Renal cortical epithelial cell (primary cell): ENCODE measurements around the genes STX12 and DNAJC8.

DNA sequence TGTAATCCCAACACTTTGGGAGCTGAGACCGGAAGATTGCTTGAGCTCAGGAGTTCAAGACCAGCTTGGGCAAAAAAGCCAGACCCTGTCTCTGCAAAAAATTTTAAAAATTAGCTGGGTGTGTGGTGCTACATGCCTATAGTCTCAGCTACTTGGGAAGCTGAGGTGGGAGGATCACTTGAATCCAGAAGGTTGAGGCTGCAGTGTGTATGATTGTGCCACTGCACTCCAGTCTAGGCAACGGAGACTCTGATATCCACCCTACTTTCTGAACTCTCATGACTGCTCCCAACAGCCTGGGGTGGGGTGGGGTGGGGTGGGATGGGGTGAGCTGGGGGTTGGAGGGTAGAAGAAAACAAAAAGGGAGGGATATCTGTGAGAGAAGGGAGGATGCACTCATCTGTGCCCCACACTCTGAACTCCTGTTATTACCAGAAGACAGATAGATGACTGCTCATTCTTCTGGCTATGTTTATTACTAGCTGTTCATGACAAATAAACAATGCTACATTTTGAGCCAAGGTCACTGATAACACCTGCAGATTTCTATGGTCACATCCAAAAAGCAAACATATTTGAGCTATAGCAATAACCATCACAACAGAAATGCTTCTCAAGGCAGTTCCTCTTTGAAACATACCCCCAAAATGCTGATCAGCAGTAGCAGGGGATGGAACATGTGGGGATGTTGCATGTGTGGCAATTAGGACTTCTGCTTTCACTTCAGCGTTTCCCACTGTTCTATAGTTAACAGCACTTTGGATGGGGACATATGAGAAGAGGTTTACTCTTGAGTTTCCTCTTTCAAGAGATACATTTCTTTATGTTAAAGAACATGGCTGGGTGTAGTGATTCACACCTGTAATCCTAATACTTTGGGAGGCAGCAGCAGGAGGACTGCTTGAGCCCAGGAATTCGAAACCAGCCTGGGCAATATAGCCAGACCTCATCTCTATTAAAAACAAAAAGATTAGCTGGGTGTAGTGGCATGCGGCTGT lies 43.2 kb downstream of the GPR3 start:
- RRBS, result no CpG with 5 or more reads among the region's 5 CpGs

DNA sequence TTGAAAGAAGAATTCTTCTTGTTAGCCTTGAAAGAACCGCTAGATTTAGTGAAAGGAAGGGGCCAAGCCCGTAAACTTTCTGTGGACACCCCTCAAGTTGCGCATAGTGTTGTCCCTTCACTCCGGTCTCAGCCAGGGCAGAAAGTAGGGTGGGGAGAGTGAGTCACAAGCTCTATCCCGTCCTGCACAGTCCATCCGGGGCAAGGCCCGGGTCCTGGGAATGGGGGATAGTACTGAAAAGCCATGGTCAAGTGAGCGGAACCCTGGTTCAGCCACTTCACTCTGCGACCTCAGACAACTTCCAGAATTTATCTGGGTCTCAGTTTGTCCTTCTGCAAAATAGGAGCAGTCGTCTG lies 461 bp upstream of the WASF2 start:
- RRBS, result 2% methylated on average over 3 of the region's 10 CpGs

DNA sequence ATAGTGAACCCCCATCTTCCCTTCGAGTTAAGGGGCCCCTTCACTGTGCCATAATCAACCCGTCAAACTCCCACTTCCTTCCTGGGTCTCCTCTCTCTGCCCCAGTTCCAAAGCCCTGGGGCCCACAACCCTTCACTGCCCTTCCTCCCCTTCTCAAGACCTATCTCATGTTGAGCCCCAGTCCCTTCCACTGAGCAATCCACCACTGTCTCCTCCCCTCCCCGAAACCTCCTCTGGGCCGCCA lies 42.1 kb upstream of the WASF2 start:
- RRBS, result no CpG with 5 or more reads among the region's 4 CpGs

- RRBS, result no CpG with 5 or more reads among the region's 15 CpGs
These were observed 45.6 kb upstream of the WASF2 start for GRCh38 chr1:27535183-27536432.

GRCh38 chr1:27544641-27545185 lies 54.7 kb upstream of the WASF2 start:
- RRBS, result no CpG with 5 or more reads among the region's 9 CpGs

DNA sequence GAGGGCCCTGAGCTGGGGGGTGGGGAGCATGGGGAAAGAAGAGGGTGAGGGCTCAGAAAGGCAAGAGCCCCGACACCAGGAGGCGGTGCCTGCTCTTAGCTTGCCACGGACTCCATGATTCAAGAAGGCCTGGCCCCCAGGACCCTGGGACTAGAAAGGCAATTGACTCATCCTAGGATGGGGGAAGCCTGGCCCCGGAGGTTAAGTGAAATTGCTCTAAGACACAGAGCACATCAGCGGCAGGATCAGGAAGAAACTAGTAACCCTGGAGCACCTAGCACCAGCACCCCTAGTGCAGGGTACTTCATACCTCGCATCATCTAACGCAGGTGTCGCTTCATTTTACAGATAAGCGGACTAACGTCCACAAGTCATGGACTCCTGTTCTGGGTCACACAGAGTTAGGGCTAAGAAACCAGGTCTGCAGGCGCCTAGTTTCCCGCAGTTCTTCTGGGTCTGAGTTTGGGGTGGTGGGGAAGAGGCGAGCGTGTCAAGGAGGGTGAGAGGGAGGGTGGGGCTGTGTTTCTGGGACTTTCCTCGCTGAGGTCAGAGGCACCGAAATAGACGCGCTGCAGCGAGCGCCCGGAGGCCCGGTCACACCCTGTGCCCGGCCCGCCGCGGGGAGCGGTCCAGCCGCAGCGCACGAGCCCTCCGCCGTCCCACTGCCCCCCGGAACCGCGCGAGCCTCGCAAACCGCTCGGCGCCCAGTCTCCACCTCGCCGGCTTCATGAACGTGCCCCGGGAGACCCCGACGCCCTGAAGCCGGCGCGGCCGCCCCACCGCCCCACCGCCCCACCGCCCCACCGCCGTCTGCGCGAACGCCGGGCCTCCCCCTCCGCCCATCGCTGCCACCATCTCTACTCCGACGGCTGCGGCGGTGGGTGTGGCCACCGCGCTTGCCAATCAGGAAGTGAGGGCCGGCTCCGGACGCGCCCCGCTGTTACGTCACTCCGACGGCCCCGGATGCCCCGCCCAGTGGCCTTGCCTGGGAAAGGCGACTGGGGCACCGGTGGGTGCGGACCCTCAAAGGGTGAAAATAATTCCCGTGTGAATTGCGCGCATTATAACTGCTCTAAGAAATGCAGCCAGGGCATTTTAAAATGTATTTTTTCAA lies 12.4 kb downstream of the IFI6 start:
- RRBS, result 1% methylated on average over 40 of the region's 83 CpGs

DNA sequence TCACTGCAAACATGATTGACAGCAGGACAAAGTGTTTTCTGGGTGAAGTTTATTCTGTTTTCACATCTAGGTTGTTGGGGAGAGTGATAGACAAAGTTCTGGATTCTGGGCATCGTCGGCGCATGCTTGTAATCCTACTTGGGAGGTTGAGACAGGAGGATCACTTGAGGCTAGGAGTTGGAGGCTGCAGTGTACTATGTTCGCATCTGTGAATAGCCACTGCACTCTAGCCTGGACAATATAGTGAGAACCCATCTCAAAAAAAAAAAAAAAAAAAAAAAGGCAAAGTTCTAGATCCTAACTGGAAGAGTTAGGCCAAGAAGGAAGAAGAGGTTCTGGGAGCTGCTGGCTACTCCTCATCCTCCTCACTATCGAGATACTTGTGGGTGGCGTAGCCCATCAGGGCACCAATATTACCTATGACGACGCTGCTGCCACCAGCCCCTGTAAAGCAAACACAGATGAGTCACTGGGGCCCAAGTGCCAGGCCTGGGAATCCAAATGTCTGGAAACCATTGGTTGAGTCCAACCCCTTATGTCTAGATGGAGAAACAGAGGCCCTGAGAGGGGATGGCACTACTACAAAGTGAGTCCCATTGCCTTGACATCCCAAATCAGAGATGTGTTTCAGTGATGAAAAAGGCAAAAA lies 5.8 kb downstream of the IFI6 start:
- RRBS, result no CpG with 5 or more reads among the region's 8 CpGs

DNA sequence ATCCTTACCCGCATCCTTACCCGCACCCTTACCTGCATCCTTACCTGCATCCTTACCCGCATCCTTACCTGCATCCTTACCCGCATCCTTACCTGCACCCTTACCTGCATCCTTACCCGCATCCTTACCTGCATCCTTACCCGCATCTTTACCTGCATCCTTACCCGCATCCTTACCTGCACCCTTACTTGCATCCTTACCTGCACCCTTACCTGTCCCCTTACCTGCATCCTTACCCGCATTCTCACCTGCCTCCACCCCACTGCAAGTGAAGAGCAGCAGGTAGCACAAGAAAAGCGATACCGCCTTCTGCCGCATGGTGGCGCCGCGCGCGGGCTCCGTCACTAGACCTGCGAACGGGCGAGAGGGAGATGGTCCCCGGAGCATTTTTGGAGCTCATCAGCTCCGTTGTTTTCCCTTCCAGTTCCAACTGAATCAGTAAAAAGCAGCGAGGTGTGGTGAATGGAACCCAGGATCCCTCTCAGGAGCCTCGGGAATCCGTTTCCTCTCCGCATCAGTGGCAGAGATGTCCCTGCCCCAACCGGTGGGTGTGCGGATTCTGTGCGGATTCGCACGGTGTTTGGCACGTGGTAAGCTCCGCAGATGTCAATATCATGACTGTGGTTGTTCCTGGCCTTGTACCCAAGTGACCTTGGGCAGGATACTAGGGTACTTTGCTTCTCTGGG lies 2.9 kb downstream of the IFI6 start:
- RRBS, result no CpG with 5 or more reads among the region's 33 CpGs

GRCh38 chr1:27744996-27745442 lies 19.3 kb downstream of the FAM76A start:
- RRBS, result no CpG with 5 or more reads among the region's 4 CpGs

DNA sequence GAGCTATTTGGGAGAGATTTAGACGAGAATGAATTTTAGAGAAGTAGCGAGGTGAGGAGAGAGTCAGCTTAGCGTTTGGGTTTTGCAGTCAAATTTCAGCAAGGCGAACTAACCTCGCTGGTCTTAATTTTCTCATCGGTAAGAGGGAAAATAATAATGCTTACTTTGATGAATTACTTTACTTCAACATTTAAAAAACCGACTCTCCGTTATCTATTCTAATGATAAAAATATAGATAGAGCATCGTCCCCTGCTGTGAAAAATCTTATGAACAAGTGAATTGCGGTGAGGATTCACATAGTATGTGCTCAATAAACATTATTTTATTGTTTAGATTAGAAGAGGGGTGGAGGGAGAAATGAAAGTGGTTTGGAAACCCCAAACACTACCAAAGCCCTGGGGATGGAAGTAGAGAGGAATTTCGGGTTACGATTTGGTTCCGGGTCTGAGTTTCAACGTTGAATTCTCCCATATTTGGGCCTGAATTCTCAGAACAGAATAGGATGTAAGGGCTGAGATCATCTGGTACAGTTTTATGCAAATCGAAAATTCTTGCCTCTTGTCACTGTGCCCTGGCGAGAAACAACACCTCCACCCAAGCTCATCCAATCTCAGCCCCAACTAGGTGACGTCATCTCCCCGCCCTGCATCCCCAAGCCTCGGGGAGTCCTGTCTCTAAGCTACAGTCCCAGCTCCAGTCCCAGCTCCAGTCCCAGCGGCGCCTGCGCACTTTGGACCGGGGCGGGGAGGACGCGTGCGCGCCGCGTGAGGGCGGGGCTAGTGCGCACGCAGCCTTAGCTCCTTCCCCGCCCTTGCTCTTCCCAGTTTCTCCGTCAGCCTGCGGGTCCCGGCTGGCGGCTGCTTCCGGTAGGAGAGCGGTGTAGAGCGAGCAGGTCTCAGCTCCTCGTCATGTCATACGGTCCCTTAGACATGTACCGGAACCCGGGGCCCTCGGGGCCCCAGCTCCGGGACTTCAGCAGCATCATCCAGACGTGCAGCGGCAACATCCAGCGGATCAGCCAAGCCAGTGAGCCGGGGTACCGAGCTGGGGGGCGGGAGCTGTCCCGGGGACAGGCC lies at the start of gene STX12:
Gene STX12 (plus strand): TSS at position 822 of the 1,078 bp plus-strand sequence.
- RRBS, result 1% methylated on average over 11 of the region's 54 CpGs

- RRBS, result no CpG with 5 or more reads among the region's 4 CpGs
These were observed 16.5 kb downstream of the STX12 start for GRCh38 chr1:27789405-27790008.

- RRBS, result no CpG with 5 or more reads among the region's 10 CpGs
These were observed 14.1 kb upstream of the THEMIS2 start for GRCh38 chr1:27858101-27858835.

DNA sequence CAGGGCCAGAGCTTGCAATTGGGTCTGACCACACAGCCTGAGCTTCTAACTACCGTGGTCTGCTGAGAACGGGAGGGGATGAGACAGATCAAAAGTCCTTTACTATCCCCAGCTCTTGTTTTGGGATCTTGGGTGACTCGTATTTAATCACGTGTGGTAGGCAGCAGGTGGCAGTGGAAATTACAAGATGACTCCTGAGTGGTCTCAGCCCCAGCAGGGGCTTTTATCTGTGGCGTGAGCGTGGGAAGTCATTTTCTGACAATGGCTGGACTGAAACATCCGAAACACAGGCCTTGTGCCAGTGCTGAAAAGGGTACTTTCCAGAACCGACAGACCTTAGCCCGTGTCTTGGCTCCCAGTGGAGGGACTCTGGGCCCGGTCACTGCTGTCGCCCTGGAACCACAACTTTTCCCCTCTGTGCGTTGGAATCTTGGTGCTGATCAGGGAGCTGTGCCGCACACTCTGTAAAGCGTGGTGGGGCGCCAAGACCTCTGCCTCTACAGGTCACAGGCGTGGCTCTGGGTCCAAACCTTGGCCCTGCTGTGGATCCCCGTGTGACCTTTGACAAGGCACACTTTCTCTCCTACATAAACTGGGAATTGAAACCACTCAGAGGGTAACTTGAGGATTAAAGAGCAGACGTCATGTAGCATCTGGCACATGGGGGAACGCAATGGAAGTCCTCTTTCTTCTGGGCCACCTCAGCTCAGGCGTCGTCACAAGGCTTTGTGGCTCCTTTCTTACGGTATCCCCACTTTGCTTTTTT lies 12.1 kb downstream of the THEMIS2 start:
- RRBS, result no CpG with 5 or more reads among the region's 22 CpGs

DNA sequence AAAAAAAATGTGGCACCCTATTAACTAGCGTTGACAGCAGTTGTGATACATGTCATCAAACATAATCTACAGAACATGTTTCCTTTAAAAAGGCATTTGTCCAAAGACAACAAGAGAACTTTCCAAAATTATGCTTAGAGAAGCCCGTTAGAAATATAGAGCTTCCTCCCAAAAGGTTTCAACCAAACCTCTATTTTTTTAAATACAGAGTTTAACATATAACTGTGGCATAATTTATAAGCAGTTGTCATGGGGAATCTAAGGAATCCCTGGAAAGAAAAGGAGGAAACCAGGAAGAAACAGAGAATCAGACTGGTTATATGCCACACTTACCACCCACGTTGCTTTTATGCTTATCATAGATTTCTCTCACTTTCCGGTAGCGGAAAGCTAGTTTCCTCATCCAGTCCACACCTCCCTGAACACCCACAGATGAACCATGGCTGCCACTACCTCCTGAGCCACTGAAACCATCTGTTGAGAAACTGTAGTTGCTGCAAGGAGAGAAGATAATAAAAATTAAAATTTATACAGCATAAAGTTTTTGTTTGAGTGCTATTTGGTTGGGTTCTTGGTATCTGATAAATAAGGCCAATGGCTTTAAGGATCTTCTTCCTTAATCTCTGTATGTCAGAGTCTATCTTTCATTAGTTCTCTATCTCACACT lies 33.4 kb downstream of the XKR8 start:
- RRBS, result no CpG with 5 or more reads among the region's 5 CpGs

GRCh38 chr1:28147061-28147945 lies 29.2 kb downstream of the PTAFR start:
- RRBS, result 47% methylated on average over 1 of the region's 15 CpGs

DNA sequence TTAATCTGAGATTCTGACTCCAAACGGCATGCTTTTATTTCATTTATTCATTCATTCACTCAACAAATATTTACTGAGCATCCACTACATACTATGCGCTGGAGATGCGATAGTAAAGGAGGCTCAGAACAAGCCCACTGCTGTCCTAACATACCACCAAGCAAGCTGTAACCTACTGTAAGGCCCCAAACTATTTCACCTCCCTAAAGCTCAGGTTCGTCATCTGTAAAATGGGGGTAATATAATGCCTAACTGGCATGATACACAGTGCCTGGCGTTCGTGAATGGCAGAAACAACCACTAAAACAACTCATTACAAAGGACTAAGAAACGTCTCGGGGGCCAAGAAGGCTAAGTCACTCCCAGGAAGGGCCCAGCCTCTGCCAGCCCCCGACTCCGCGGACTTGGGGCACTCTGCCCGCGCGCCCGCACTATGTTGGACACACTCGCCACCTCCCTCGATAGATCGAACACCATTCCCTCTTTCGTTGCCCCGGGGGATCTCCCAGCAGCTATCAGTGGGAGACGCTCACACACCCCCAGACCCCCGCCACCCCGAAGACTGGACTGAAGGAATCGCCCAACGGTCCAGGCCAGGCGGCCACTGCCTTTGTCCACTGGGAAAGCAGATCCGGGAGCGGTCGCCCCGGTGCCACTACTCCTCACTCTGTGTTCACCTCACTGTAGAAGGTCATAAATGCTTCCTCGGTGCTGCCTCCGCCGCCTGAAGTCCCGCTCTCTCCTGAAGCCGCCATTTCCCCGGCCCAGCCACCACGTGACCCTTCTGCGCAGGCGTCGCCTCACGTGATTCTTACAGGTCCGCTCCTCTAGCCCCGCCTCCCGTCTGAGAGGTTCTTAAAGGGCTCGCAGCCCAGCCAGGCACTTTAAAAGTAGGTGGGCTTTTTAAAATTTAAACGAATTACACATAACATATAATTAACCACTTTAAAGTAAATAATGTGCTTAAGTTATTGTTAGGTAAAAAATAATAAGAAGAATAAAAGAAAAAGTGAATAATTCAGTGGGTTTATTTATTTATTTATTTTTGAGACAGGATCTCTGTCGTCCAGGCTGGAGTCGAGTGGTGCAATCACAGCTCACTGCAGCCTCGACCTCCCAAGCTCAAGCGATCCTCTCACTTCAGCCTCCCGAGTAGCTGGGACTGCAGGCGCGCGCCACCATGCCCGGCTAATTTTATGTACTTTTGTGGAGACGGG lies at the start of gene DNAJC8:
Gene DNAJC8 (minus strand): TSS at position 786 of the 1,217 bp plus-strand sequence.
- RRBS, result no CpG with 5 or more reads among the region's 56 CpGs

- RRBS, result no CpG with 5 or more reads among the region's 7 CpGs
These were observed 666 bp upstream of the SESN2 start for GRCh38 chr1:28258637-28259066.

- RRBS, result 10% methylated on average over 2 of the region's 44 CpGs
These were observed 6.0 kb upstream of the TAF12 start for GRCh38 chr1:28648464-28649635.

DNA sequence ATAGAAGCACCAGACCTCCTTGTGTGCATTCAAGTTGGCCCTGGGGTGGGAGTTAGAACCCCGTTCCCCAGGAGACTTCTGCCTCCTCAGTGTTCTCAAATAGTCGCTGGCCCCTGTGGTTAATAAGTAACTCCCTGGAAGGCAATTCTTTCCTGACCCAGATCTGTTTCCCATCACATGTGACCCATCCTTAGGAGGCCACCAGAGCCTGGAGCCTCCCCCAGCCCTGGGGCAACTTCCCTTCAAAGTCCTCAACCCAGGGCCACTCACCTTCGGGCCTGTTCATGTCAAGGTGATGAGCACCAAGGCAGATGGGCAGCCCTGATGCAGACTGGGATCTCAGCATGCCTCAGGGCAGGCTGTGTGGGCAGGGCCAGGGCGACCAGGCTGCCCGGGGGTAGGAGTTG lies 42.4 kb upstream of the EPB41 start:
- RRBS, result no CpG with 5 or more reads among the region's 5 CpGs

GRCh38 chr1:28926826-28927213 lies 12.5 kb downstream of the EPB41 start:
- RRBS, result no CpG with 5 or more reads among the region's 1 CpG